ENCODE measurements around the gene TM2D3.

DNA sequence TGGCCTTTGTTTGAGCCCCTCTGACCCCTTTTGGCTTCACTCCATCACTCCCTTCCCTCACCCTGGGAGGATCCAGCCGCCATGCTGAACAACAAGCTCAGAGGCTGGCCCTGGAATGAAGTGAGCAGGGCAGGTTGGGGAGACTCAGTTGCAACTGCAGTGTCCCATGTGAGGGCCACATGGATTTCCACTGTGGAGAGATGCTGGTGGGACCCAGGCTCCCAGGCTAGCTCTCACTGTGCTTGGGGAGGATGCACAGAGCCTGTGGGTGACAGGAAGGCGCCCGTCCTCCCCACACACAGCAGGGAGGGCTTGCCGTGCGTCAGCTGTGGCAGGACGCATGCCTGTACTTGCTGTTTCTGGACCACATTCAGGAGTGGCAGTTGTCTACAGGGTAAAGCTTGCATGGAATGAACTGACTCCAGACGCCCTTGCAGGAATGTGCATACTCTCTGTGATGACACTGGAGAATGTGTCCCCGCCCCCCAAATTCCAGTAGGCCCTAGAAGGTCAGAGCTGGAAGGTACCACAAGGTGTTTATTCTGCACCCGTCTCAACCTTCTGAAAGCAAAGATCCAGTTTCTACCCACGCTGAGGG lies 63.8 kb upstream of the SNRPA1 start:
- RRBS: no CpG with 5 or more reads among the region's 10 CpGs

GRCh38 chr15:101610015-101610412 lies 42.2 kb downstream of the TM2D3 start:
- RRBS: no CpG with 5 or more reads among the region's 9 CpGs

GRCh38 chr15:101651798-101652429 lies at the start of gene TM2D3:
TM2D3 (minus strand) TSS chr15:101652381.
- RRBS: 2% methylated on average over 34 of the region's 62 CpGs

Data from cardiac fibroblast (primary cell).